HTR-8/SVneo (cell line): ENCODE measurements around a stretch of chr1.

GRCh38 chr1:229221065-229222342, 49.4 kb upstream of the RAB4A start:
- RRBS: no CpG with 5 or more reads among the region's 10 CpGs

- RRBS: no CpG with 5 or more reads among the region's 9 CpGs
These were observed 41.3 kb upstream of the RAB4A start for GRCh38 chr1:229229421-229230241.

GRCh38 chr1:229230242-229231027, 40.5 kb upstream of the RAB4A start:
- RRBS: no CpG with 5 or more reads among the region's 14 CpGs

DNA sequence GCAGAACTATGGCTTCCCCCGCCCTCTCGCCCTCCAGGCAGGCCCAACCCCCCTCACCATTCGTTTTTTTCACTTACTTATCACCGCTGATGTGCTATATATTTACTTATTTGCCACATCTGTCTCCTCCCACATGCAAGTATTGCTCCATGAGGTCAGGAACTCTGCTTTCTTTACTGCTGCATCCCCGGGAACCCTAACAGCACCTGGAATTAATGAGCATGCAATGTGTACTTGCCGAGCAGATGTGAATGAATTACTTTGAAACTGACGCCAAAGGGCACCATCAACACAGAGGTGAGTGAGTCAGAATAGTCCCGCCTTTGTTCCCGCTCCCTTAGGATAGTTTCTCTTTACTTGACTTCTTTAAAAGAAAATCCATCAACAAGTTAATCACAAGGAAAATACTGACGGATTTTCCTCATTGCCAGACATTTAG, 17.7 kb upstream of the RAB4A start:
- RRBS: no CpG with 5 or more reads among the region's 10 CpGs

DNA sequence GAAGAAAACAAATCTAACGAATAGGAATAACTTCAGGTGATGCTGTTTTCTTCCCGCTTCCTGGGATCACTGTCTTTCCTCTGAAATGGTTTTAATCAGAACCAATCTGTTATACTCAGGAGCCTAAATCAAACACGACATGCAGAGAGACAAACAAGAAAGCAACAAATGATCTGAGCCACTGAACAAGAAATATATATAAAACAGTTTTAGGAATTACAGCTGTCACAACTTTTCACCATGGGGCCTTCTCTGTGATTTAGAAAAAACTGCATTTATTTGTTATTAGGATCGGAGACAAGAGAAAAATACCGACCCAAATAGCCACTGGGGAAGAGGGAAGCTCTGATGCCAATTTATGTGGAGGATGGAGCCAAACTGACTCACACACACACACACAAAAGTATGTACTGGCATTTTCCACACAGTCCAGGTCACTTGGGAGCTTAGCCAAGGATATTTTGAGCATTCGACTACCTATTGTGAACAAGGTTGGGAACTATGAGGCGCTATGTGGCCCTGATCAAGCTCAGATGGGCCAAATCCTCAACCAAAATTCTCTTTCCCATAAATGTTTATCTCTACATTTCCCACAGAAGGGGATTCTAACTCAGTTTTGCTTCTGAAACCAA, 1.3 kb upstream of the RAB4A start:
- RRBS: no CpG with 5 or more reads among the region's 7 CpGs

DNA sequence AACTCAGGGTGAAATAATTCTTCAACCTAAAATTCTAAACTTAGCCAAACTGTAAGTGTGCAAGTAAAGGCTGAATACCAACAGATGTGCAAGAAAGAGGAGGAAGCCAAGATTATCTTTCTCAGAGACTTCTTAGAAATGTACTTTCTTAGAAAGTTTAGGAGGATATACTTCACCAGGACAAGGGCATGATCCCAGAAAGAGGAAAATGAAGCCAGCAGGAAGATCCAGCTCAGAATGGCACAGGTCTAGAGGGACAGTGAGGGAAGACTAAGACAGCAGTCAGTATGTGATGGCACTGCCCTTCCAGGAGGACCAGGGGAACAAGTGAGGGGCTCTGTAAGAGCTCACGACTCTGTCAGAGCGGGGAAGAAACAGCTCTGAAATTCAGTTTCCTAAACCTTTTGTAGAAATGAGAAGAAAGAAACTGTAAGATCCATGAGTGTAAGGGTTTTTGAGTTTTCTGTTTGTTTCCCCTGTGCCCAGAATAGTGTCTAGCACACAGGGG, 20.3 kb downstream of the RAB4A start:
- RRBS: no CpG with 5 or more reads among the region's 2 CpGs

DNA sequence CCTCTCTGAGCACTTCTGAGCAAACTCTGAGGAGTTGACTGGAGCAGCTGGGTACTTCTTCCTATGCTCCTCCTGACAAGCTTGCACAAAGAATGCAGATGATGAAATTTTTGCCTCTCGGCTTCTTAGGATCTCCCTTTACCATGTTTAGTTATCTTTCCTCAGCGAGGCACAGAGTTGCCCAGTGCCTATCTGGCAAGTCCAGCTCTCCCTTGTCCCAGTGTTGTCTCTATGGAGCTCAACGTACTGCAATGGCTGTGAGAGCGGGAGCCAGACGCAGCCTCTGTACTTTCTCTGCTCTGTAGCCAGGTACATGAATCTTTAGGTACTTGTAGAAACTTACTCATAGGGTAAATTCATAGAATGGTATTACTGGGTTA, 79.7 kb downstream of the URB2 start:
- RRBS: no CpG with 5 or more reads among the region's 5 CpGs

- RRBS: no CpG with 5 or more reads among the region's 5 CpGs
These were observed 187.2 kb upstream of the GALNT2 start for GRCh38 chr1:229879779-229880264.

- RRBS: no CpG with 5 or more reads among the region's 8 CpGs
These were observed 4.2 kb downstream of the GALNT2 start for GRCh38 chr1:230071238-230071678.

- RRBS: no CpG with 5 or more reads among the region's 10 CpGs
These were observed 46.2 kb downstream of the GALNT2 start for GRCh38 chr1:230113161-230113814.

GRCh38 chr1:230153320-230154604, 86.7 kb downstream of the GALNT2 start:
- RRBS: 93% methylated on average over 2 of the region's 21 CpGs

- RRBS: no CpG with 5 or more reads among the region's 10 CpGs
These were observed 119.0 kb downstream of the GALNT2 start for GRCh38 chr1:230185841-230186584.

DNA sequence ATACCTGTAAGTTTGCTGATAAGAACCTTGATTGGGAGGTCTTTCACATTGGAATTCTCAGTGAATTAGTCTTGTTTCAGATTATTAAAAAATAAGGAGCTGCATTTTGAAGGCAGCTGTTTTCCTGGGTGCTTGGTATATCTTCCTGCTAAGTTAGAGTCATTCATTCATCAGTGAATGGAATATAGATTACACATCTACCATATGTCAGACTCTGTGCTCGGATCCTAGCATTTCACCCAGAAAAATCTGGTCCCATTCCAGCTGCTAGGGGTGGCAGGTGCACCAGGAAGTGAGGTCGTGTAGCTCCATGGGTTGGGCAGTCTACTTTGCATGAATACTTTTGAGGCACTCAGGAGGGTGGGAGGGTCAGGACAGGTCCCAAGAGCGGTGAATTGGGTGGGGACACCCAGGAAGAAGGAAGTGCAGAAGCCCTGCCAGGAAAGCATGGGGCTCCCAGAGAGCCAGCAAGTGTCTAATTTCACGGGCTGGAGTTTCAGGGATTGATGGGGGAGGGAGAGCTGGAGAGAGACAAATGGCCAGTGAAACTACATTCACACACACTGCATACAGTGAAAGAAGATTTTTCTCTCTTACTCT, 137.7 kb downstream of the GALNT2 start:
- RRBS: no CpG with 5 or more reads among the region's 4 CpGs

DNA sequence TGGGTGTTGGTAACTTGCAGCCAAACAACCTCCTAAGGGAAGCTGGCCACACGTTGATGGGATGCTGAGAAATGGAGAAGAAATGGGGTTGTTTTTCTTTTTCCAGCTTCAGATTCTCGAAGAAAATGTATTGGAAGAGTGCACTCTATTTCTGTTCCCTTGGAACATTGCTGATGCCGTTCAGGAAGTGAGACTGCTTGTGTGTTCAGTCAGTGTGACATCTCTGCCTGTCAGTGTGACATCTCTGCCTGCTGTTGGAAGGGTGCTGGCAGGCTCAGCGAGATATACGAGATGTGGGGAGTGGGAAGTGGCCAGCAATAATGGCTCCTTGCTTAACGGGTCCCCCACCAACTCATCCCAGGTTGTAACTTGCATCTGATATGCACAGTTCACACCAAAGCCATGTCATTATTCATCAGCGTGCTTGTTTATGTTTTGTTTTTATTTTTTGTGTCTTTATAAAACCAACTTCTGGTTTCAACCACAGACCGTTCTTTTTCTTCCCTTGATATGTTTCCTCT, 145.3 kb downstream of the GALNT2 start:
- RRBS: no CpG with 5 or more reads among the region's 8 CpGs

- RRBS: 93% methylated on average over 2 of the region's 16 CpGs
These were observed 125.3 kb downstream of the PGBD5 start for GRCh38 chr1:230300813-230301228.

DNA sequence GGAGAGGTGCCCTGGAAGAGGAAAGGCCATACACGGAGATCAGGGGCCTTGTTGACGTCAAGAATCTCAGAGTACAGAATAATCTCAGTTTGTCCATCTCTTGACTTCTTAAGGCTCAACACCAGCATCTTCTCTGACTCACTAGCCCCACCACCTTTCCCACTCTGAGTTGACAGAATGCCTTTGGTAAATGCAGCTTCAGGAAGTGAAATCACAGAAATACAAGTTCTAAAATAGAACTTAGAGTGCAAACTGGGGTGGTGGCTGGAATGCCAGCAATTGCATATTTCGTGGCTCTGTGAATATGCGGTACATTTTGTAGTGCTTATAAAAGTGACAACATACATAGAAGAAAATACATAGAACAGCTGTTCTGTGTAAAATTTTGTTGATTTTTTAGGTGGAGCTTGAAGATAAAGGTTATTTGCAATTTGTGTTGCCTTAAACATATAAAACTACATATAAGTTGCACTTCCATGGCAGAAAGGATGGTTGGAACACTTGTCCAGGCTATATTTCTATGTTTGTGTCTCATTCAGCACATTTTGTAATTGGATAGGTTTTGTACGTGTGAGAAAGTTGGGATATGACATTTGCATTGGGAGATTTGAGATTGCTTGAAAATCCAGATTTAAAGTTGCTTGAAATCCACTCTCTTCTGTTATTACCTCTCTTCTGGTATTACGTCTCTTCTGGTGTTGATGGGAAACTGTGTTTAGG, 1.8 kb downstream of the COG2 start:
- RRBS: no CpG with 5 or more reads among the region's 6 CpGs

- RRBS: no CpG with 5 or more reads among the region's 5 CpGs
These were observed 32.3 kb downstream of the AGT start for GRCh38 chr1:230681388-230682185.

DNA sequence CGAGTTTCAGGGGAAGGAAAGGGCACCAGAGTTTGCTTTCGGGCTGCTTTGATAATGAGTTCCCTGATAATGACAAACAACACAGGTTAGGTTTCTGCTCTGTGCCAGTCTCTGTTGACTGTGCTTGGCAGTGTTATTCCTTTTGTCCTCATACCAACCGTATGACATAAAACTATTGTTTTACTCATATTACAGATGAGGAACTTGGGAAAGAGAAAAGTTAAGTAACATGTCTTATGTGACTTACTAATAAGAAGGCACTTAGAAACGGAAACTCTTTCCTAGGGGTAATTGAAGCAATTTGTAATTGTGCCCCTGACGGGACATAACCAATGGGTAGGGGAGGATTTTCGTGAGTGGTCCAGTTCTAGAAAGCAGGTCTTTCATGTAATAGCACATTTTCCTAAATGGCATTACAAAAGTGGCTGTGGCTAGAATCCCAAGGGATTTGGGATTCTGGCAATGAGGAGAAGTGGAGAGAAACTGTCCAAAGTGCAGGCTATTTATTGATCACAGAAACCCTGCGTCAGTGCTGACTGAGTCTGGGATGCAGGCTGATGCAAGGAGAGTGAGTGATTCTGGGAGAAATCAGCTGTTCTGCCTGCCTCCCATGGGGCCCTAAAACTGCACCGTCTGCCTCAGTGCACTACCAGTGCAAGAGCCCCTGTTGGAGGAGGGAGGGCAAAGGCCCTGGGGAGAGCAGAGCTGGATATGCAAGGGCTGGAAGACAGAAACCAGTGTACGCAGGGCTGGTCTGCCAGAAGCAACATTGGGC, 42.8 kb downstream of the C1orf198 start:
- RRBS: no CpG with 5 or more reads among the region's 9 CpGs

- RRBS: no CpG with 5 or more reads among the region's 7 CpGs
These were observed 20.4 kb downstream of the TTC13 start for GRCh38 chr1:230958150-230958816.

GRCh38 chr1:231317650-231318094, 20.0 kb downstream of the EXOC8 start:
- RRBS: no CpG with 5 or more reads among the region's 14 CpGs